ENCODE results near the genes UCK1 and RALGDS.

GRCh38 chr9:131530899-131531858 lies at the start of gene UCK1:
TSS of gene UCK1 (minus strand) at chr9:131531263.
- PRO-cap, 7 experiments, result peak in 7 of 7 experiments; most common plus-strand start chr9:131531340 (in 5); most common minus-strand start chr9:131531259 (in 5)

DNA sequence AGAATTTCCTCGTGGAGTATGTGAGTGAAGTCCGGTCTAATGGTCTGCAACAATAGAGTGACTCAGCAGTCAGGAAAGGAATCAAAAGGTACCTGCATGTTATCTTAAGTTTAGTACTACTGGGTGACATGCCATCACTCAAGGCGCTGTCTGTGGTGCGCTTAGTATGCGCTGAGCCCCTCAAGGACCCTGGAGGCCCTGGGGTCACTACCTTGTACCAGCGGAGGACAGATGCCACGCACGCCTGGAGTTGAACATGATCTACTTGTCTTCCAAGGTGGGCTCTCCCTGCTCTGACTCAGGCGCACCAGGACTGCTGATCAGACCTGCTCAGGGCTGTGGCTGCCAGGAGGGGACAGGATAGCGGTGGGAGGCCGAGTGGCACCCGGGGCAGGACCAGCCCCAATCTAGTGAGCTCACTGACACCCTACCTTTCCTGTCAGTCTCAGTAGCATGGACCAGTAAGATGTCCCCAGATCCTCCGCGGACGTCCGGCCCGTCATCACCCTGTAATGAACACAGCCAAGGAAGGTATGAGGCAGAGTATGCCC lies 50.6 kb downstream of the PRRT1B start:
- PRO-cap, 7 experiments, result no peak in any of the 7 experiments

DNA sequence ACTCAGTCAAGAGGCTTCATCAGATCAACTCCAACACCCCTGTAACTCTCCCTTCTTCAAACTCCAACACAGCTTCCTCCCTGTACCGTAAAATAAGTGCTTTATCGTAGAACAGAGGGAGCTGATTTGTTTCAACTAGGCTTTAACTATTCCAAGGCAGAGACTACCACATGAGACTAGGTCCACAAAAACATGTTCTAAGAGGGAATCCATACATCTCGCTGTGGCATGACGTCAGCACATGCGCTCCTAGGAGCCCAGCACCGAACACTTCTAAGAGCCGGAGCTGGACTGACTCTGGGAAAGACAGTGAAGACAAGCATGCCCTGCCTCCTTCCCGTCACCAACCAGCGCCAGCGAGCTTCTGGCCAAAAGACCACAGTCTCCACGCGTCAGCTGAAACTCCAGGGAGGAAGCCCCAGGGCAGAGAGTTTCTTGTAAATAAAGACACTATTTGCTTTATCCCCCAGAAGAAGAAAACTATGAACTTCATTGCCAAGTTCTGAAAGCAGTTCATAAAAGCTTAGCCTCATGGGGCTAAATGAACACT lies 96.2 kb downstream of the PRRT1B start:
- PRO-cap, 7 experiments, result no peak in any of the 7 experiments

GRCh38 chr9:131662727-131663637 lies 76.9 kb downstream of the RAPGEF1 start:
- PRO-cap, 7 experiments, result no peak in any of the 7 experiments

DNA sequence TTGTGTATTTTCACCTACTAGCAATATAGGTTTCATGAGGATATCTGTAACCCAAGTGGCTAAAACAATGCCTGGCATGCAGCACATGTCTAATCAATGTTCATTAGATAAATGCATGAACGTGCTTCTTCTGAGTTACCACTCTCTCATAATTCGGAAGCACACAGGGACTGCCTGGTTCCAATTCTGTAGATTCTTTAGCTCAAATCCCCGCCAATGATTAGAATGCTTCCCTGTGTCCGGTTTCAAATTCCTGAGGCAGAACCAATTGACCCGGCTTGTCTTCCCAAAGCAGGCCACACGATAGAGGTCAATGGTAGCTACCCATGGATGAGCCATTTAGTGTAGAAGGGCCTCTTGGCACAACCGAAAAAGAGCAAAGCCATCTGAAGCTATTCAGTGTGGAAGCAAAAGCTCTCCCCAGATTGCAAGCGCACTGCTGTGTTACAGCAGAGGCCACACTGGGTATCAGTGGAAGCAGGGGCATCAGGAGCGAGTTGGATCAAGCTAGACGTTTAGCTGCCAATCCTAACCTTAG lies 44.7 kb downstream of the RAPGEF1 start:
- PRO-cap, 7 experiments, result no peak in any of the 7 experiments

DNA sequence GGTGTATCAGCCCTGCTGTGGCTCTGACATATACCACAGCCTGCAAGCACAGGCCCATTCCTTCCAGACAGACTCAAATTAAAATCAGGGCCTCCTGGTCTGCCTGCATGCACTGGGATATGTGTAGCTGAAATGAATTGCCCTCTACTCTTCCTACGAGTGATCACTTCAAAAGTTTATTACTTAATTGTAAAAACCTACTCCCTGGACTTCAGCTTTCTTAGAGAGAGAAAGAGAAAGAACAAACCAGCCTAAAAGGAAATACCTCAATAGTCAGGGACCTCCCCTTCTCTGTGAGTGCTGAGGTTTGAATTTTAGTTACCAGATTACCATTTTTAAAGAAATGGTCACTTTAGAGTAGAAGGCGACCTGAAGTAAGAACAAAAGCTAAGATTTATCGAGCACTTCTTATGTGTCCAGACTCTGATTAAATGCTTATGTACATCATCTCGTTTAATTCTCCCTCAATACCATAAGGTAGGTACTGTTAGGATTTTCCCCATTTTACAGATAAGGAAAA lies 11.4 kb downstream of the RAPGEF1 start:
- PRO-cap, 7 experiments, result peak in 1 of 7 experiments; most common plus-strand start position 355 of the sequence (in 1); most common minus-strand start position 213 of the sequence (in 1)

- PRO-cap, 7 experiments, result no peak in any of the 7 experiments
These were observed 84.3 kb upstream of the RAPGEF1 start for GRCh38 chr9:131824279-131824478.

GRCh38 chr9:132170219-132170598 lies 8.4 kb downstream of the NTNG2 start:
- PRO-cap, 7 experiments, result no peak in any of the 7 experiments

DNA sequence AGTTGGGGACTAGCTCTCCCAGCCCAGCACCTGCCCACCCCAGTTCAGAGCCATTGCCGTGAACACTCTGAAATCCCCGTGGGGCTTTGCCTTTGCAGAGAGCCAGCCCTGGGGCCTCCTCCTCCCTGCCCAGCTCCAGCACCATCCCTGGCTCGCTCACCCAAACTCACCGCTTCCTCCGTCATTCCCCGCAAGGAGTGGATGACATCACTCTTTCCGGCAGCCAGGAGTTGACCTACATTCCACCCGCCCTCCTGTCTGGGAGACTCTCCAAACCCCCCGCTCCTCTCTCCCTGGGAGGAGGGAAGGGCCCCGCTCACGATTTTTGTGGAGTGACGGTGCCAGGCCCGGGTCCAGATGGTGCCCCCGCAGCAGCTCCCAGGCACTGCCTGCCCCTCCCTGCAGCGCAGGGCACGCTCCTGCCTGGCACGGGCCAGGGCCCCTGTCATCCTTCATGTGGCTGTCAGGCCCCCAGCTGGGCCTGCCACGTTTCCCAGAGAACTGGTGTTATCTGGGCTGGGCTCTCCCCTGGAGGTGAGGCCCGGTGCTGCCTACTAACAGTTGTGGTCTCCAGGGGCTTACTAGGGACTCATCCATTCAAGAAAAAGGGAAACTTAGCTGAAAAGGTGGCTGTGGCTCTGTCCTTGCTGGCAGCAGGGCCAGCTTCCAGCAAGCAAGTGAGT lies 52.2 kb downstream of the NTNG2 start:
- PRO-cap, 7 experiments, result no peak in any of the 7 experiments

GRCh38 chr9:132272483-132272960 lies 82.3 kb downstream of the SETX start:
- PRO-cap, 7 experiments, result no peak in any of the 7 experiments

- PRO-cap, 7 experiments, result no peak in any of the 7 experiments
These were observed 1.5 kb upstream of the CFAP77 start for GRCh38 chr9:132408506-132408989.

DNA sequence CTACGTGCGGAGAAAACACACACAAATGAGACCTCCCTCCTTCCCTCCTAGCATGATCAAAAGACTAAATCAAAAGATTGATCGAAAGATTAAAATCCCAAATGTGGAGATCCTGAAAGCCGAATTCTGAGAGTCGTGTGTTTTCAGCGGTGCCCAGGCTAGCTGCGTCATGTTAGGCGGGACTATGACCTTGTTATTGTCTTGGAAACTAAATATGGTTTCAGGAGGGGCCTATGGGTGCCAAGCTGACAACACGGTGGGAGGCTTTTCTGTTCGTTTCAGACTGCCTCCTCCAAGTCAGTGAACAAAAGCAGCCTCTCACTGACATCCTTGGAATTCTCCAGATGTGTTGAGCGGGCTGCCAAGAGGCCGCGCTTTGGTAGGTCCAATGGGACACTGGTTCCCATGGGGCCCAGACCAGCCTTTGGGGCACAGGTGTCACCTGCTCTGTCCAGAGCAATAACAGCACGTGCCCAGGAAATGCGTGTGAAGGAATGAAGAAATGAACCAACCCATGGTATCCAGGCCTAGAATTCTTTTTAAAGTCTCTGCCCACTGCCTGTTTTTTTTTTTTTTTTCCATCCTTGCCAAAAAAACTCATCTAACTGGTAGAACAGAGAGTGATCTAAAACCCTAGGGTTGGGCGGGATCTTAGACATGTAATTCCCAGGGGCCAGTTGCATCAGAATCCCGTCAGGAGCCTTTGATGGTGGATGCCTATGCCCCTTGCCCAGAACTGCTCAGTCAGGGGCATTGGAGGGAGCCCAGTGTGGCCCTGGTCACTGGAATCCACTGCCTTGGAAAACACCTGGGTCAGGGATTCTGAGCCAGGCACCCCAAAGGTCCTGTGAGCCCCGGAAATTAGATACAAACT lies 59.8 kb downstream of the GTF3C4 start:
- PRO-cap, 7 experiments, result no peak in any of the 7 experiments

DNA sequence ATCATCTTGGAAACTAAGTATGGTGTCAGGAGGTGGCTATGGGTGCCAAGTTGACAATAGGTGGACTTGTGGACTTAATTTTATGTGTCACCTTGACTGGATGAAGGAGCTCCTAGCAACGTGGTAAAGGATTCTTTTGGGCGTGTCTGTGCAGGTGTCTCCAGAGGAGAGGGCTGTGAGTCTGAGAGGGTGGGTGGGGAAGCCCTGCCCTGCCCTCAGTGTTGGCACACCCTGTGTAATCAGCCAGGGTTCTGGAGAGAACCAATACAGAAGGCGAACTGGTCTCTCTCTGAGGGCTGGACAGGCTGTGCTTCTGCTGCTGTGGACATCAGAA lies 60.9 kb downstream of the GTF3C4 start:
- PRO-cap, 7 experiments, result no peak in any of the 7 experiments

DNA sequence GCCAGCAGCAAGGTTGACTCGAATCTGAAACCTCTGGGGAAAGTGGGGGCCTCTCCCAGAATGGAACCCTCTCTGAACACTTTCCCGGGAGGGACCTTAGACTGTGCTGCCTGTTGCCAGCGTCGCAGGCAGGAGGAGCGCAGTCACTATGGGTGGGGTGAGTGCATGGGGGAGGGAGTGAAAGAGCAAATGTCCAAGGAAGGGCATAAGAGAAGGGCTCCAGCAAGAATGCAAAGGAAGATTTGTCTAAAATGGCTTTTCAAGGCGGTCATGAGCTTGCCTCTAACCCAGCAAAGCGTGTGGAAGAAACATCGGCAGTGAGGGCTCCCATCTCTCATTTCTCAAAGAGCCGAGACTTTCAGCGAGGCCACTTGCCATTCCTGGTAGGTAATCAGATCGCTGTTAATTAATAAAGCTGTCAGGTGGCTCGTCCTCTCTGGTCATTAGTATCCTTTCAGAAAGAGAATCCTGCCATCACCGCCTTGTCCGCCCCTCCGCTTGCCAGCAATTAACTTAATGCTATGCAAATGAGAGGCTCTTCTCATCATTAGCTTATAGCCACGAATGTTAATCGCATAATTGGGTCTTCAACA lies 99.2 kb downstream of the GTF3C4 start:
- PRO-cap, 7 experiments, result peak in 2 of 7 experiments; most common plus-strand start position 285 of the sequence (in 1); most common minus-strand start position 510 of the sequence (in 2)

GRCh38 chr9:133022997-133023842 lies 7.6 kb upstream of the GTF3C5 start:
- PRO-cap, 7 experiments, result no peak in any of the 7 experiments

- PRO-cap, 7 experiments, result no peak in any of the 7 experiments
These were observed 6.0 kb upstream of the CEL start for GRCh38 chr9:133055708-133056247.

- PRO-cap, 7 experiments, result peak in 4 of 7 experiments; most common plus-strand start chr9:133059006 (in 1); most common minus-strand start chr9:133058889 (in 4)
These were observed 3.0 kb upstream of the CEL start for GRCh38 chr9:133058734-133059309.

DNA sequence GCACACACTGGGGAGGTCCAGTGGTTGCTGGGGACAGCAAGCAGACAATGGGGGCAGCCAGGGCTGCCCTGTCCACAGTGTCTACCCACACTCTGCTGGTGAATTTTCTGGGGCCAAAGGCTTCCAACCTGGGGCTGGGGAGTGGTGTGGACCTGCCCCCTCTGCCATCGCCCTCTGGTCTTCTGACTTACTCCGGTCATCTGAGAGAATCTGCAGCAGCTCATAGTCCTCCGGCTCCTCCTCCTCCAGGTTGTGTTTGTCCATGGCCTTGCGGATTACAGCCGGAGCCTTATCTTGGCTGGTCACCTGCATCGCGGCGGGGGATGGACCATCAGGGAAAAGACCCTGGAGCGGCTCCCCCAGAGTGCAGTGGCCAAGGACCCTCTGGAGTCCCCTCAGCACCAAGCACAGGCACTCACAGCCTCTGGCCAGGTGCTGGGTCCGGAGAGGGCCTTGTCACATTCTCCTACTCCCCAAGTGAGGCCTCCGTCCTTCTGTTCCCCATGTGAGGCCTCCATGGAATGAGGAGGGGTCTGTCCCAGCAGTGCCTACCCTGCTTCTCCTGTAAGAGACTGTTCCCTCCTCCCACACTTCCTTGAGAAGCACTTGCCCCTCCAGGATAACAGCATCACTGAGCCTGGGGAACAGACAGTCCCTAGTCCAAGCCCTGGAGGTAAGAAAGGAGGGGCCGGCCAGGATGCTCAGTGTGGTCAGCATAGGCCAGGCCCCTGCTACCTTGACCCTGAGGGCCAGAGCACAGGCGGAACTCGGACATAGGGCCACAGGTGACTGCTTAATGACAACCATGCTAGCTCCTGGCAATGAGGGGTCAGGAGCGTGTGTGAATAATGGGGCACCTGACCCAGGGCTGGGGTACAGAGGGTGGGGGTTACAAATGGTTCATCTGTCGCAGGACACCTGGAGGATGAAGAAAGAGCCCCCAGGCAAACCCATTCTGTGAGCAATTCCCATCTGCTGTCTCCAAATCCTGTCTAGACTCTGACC lies 20.7 kb downstream of the RALGDS start:
- PRO-cap, 7 experiments, result no peak in any of the 7 experiments

GRCh38 chr9:133111779-133112488 lies 9.1 kb downstream of the RALGDS start:
- PRO-cap, 7 experiments, result no peak in any of the 7 experiments

DNA sequence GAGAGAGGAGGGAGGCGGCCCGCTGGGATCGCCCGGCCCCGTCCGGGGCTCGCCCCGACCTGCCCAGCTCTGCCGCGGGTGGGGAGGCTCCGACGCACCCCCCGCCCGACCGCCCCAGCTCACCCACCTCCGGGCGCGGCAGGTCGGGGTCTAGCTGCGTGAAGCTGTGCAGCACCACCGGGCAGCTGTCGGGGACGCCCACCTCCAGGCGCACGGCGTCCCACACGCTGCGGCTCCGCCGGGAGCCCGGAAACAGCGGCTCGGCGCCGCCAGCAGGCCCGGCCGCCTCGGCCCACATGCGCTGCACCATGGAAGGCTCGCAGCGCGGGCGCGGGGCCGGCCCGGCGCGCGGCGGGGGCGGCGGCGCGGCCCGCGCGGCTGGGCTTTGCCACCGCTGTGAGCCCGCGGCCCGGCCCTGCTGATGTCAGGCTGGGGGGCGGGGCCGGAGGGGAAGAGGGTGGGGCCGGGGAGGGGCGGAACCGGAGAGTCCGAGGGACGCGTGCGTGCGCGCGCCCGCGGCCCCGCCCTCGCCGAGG lies at the start of gene RALGDS:
Gene RALGDS, minus strand, starts transcription at position 396 of the 536 bp plus-strand sequence.
- PRO-cap, 7 experiments, result peak in 7 of 7 experiments; most common minus-strand start position 426 of the sequence (in 7)

All from T-cell (primary cell).